Cardiac ventricle fibroblast (primary cell): Measurements from ENCODE around the gene PRDM16.

DNA sequence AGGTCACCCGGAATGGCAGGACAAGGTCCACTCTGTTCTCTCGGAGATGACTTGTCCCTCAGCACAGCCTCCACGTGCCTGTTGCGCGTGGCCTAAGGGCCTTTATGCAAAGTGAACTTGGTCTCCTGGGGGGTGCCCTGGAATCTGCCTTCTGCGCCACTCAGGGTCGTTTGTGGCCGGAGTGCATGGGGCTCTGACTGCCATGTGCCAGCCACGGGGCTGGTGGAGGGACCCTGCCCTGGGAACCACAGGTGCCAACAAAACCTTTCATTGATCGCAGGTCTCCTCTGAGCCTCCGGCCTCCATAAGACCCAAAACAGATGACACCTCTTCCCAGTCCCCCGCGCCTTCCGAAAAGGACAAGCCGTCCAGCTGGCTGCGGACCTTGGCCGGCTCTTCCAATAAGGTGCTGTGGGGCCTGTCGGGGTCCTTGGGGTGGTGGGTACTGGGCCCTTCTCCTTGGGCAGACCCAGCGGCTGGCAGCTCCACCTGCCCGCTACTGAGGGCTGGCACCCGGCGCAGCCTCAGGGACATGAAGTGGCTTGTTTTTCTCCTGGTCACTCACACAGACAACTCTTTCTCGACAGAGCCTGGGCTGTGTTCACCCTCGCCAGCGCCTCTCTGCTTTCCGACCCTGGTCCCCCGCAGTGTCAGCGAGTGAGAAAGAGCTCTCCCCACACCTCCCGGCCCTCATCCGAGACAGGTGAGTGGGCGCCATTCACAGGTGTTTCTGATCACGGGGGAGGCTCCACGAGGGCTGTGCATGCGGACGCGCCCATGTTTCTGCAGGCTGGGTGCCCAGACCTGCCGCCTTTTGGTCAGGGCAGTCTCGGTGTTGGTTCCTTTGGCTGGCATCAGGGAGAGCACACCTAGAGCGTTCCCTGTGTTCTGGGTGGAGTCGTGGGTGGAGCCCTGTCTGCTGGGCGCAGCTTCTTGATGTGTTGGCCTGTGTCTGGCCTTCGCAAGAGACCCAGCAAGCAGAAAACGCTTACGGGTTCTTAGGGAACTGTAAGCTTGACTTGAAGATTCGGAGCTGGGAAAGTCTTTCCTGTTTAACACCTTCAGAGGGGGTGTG is 74.9 kb downstream of the SKI start:
- RAMPAGE, long total RNA: no peak

DNA sequence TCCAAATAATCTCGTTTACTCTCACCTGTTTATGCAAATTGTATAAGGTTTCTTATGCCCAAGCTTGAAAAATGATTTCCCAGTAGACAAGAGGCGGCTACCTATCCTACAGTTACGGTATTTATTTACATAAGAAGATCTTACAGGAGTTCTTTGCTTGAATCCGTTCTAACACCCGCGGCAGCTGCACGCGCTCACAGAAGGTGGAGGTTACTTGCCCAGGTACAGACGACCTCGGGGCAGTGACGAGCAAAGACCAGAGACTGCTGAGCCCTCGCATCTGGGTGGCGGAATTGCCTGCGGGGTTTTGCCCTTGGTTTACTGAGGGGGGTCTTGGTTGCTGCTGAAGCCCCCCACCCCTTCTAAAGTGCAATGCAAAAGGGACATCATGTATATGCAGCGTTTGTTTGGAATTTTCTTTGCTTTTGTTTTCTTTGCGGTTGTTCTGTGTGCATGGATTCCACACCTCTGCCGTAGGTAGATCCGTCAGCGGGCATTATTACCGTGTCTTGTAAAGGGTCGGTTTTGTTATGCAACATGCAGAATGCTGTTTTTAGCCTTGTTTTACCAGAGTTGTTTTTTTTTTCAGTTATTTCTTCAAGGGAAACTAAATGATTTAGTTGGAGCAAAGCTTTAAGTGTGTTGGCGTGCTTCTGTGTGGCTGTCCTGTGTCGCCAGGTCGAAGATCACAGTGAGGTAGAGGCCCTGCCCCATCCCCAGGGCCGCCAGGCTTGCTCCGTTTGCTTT is 80.1 kb downstream of the SKI start:
- RAMPAGE, long total RNA: no peak

GRCh38 chr1:2395144-2395675 is 3.6 kb downstream of the RER1 start:
- RAMPAGE, long total RNA: no peak

DNA sequence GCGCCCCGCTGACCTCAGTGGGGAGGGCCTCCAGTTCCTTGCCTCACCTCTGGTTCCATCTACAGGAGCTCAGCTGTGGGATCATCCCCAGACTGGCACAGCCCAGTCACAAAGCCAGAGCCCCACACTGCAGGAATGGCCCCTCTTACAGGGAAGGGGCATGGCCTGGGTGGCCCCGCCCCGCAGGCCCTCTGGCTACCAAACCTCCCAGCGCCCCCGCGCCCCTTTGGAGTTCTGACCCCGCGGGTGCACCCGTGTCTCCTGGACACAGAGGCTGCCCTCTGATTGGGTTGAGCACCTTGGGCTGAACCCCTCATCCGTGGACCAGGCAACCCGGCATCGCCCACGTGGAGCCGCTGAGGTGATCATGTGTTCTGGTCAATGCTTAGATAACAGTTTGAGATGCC is 1.4 kb upstream of the PEX10 start:
- RAMPAGE, long total RNA: no peak

DNA sequence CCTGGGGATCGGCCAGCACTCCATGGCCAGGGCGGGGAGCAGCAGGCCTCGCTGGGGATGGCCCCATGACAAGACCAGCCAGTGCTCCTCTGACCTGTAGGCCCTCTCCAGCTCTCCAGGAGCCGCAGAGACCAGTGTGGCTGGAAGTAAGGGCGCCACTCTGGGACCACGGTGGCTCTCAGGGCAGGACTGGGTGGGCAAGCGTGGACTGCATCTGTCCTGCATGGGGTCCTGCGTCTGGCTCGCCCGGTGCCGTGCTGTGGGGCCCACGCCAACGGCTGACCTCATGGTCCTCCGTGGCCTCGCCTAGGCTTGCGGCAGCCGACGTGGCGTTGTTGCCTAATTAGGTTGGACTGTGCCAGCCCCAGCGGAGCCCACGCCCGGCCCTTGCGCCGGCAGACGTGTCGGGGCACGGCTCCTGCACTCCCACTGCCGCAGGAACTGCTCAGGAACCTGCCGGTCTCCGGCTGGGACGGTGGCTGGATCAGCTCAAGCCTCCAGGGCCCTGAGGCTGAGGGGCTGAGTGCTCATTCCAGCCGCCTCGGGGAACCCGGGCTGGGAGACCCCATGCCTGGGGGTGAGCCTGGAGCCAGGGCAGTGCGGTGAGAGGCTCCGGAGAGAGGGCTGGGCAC is 16.0 kb upstream of the PEX10 start:
- RAMPAGE, long total RNA: no peak

DNA sequence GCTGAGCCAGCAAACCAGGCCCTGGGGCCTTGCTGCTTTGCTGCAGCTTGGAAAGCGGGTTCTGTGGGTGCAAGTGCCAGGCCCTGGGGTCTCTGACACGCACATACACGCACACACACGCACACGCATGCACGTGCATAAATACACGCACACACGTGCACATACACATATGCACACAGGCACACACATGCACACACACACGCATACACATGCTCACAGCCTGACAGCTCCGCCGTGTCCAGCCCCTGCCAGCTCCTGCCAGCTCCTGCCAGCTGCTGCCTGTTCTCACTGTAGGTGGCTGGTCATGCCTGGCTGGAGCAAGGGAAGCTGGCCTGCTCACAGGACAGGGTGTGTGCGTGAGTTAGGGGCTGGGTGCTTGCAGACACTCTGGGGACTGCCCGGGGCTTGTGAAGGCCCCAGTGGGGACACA is 4.8 kb downstream of the PLCH2 start:
- RAMPAGE, long total RNA: no peak

DNA sequence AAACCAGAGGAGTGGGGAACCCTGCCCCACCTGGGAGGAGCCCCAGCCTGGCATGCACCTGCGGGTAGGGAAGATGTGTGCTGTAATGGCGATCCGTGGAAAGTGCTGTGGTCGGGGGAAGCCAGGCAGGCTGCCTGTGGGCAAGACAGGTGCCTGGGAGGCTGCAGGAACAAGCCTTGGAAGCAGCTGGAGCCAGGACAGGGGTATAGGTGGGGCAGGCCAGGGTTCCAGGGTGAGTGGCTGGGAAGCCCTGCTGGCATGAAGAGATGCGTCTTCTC is 641 bp upstream of the PANK4 start:
- RAMPAGE, long total RNA: no peak

DNA sequence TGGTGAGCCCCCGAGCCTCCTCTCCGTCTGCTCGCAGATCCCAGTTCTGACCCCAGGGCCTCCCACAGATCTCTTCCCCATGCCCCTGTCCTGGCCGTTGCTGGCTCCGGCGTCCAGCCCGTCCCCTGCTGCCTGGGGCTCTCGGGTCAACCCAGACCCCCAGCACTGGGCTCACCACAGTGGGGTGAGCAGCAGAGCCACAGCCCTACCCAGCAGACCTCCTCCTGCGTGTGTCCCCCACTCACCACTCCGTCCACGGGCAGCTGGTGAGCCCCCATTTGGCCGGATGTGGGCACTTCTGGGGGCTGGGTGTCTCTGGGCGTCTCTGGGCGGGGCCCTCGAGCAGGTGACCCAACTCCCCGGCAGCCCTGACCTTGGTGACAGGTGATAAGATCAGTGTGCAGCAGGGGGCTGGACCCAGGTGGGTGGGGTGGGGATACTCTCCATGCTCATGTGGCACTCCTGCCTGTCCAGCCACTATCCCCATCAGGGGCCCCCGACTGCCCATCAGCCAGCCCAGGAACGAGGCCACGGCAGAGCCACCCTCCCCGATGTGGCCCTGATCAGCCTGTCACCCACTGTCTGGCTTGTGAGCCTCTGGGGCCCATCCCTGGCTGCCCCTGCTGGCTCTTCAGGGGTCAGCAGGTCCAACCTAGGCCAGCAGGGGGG is 695 bp downstream of the TNFRSF14 start:
- RAMPAGE, long total RNA: no peak

- RAMPAGE, long total RNA: no peak
Observed at GRCh38 chr1:2564081-2564566, 8.0 kb downstream of the TNFRSF14 start.

- RAMPAGE, long total RNA: no peak
Observed at GRCh38 chr1:2984957-2985718, 36.1 kb upstream of the ACTRT2 start.

DNA sequence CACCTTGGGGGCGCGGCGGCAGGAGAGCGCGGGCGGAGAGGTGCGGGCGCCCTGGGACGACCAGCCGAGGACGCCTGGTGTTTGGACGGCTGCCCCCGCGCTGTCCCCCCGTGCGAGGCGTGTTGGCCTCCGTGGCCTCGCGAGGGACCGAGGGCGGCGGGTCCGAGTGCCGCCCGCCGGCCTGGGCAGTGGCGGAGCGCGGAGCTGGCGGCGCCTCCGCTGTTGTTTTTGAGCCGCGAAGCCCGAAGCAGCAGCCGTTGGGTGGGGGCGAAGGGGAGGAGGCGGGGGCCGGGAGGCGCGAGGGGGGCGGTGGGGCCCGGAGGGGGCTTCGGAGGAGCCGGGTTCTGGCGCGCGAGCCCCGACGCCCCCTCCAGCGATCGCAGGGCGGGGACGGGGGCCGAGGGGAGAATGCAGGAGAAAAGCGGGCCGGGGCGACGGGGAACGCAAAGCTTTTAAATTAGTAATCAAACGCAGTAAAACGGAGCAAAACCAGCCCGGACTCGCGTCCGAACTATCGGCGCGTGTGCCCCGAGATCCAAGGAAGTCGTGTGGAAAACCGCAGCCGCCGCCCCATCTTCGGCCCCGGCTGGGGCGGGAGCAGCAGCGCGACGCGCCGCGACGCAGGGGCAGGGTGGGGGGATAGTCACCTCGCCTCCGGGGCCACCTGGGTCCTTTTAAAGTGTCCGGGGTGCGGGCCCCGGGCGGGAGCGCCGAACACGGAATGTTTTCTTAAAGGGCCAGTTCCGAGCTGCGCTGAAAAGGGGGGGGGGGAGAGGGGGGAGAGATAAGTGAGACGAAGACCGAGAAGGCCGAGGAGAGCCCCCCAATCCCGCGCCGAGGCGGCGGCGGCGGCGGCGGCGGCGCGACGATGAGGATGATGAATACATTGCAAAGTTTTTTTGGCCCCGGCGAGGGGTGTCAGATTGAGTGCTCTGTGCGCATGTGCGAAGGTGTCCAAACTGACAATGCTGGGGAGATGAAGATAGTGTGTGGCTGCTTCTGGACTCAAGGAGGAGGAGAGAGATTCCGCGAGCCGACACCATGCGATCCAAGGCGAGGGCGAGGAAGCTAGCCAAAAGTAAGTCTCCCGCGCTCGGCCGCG is at the start of gene PRDM16:
PRDM16 (plus strand) TSS at position 985 of the 1,102 bp plus-strand sequence.
- RAMPAGE, long total RNA: no peak

GRCh38 chr1:3069321-3069950 is 433 bp downstream of the PRDM16 start:
- RAMPAGE, long total RNA: no peak

DNA sequence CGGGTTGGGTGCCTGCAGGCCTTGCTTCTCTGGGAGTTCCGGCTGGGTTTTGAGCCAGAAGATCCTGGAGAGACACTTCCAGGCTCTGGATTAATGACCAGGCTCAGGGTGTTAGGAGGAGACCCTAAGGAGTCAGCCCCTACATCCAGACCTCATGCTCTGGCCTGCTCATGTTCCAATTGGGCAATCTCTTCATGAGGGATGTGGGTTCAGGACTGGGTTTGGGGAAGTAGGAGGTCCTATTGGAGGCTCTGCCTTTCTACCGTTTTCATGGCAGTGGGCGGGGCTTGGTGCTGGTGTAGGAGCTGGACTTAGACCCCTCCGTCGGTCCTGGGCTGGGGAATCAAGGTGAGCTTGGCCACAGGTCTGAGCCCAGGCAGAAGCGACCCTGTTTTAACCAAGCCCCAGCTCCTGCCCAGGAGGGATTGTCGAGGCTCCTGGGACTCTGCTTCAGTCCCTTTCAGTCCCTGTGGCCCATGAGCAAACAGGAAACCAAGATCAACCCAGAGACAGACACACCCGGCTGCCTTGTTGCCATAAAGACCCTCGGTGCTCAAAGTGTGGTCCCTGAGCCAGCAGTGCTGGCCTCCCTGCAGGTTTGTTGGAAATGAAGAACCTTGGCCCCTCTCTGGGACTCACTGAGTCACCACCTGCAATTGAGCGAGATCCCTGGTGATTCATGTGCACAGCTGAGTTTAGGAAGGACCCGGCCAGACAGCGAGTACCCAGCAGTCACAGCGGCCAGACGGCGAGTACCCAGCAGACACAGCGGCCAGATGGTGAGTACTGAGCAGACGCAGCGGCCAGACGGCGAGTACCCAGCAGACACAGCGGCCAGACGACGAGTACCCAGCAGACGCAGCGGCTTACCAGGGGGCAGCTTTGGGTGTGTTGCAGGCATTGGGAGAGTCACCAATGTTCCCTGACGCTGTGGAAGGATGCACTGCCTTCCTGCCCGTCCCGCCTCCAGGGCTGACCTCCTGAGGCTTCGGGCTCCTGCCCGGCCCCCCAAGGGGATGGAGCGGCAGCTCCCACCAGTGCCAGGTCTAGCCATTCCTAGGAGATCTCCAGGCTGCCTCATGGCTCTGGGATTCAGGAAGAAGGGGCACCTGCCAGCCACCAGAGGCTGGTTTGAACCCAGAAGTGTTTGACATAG is 123.7 kb downstream of the PRDM16 start:
- RAMPAGE, long total RNA: no peak

GRCh38 chr1:3276108-3276451 is 178.4 kb upstream of the ARHGEF16 start:
- RAMPAGE, long total RNA: no peak

- RAMPAGE, long total RNA: no peak
Observed at GRCh38 chr1:3313525-3314048, 140.9 kb upstream of the ARHGEF16 start.

DNA sequence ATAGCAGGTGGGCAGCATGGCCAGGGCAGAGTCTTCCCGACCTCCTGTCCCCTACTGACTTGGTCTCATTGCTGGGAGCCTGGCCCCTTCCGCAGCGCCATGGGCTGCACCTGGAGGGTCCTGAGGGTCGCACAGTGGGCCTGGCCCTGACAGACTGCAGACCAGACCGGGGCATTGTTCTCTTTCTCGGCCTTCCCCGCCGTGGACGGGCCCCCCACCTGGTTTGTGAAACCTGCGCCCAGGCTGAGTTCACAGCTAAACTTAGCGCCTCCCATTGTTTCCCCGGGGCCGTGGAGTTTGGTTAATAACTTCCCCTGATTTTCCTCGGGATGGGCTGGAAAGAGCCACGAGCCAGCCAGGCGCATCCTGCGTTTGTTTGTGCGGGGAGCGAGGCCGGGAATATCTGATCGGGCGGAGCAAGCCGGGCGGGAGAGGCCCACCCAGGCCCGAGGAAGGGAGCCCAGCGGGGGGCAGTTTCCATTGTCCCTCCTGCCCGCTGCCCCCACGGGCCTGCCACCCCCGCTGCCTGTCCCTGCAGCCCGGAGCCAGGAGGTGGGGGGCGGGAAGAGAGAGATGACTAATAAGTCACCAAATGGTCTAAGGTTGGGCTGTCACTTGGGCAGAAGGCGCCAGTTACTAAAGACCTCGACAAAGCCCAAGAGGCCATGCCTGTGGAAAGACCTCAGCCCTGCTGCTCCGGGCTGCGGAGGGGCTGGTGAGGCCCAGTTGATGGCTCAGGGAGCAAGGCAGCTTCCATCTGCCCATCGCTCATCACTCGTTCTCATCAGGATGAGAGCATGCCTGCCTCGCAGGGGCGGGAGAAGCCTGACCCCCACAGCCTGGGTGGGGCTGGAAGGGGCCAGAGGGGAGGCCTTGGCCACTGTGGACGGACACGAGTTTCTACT is 39.0 kb upstream of the ARHGEF16 start:
- RAMPAGE, long total RNA: no peak

DNA sequence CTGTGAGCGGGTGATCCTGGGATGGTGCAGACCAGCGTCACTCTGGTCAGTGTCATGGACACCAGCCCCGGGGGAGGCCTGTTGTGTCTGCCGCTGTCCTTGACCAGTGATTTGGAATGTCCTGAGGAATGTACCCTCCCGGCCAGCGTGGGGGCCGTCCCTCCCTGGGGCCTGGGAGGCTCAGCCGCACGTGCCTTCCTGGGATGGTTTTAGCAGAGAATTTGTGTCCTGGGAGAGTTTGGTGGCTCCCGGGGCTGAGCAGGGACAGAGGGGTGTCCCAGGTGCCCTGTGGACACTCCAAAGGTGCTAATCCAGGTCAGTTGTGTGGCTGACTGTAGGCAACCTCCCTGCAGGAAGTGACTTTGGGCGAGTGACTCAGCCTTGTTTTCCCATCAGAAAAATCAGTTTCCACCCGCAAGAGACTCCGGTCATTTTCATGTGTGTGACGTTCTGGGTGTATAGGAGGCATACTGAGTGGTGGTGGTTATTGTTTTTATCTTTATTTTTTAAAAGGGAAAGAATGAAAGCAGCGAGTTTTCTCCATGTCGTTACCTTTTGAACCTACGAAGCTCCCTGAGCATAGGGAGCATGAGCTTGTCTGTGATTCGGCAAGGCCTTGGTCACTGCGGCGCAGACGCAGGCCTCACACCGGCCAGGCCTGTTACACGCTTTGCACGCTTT is 6.4 kb downstream of the ARHGEF16 start:
- RAMPAGE, long total RNA: no peak

DNA sequence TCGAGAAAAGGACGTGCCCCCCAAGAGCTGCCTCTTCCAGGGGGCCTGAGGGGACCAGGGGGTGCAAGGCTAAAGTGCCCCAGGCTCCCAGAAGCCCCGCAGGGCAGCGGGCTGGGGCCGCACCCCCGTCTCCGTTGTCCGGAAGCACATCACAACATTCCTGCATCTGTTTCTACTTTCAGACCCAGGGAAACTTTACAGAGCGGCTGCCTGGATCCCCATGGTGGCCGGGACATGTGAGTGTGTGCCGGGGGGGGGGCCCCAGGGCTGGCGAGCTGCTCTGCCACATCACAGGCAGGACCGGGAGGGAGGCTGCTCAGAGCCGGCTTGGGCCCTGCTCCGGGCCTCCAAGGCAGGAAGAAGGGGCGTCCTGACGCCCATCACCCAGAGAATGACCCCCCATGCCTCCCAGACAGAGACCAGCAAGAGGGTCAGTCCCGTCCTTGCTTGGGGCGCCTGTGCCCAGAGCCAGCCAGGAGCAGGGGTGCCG is 68.4 kb downstream of the ARHGEF16 start:
- RAMPAGE, long total RNA: no peak

DNA sequence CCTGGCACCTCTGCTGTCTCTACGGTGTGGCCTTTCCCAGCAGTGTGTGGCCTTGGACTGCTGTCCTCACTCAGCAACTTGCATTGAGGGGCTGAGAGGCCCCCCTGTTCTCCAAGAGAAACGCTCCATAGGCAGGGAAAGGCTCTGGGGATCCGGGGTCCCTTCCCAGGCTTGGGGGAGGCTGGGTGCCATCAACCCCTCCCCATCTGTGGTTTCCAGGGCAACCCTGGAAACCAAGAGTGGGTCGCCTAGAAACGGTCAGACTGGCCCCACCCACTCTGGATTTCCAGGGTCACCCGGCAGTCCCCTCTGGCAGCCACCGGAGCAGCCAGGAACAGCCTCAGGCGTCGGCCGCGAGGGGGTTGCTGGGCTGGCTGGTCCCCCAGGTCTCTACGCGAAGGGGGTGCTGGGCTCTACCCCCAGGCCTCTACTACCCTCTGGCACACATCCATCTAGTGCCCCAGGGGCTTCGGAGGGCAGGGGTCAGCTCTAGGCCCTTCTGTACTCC is 50.8 kb downstream of the MEGF6 start:
- RAMPAGE, long total RNA: no peak

DNA sequence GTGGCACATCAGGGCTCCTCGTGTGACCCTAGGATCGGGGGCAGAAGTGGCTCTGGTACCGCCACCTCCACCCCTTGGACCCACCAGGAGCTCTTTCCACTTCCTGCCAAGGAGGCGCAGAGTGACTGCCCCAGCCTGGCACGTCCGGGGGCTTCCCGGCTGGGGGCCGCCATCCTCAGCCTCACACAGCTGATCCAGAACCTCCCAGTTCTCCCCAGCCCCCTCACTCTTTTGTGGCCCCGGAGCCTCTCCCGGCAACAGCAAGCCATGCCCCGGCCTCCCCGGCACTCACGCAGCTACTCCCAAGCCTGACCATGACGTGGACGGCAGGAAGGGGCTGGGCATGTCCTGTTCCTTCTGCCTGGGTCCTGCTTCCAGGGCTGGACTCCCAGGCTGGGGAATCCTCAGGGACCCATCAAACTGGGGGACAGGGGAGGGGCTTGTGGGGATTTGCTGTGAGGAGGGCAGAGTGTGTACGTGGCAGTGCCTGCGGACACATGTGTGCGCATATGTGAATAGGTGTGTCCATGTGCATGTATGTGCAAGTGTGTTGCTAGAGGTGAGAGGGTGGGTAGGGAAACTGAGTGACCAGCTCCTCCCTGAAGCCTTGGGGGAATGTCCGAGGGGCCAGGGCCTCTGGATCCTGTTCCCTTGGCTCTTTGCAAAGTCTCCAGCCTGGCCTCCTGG is 17.2 kb downstream of the TP73 start:
- RAMPAGE, long total RNA: no peak